HTERT-HM (cell line): ENCODE data around the gene ZFAND2A.

GRCh38 chr7:1040674-1041324 lies 3.5 kb upstream of the GPR146 start:
- RRBS = 33% methylated on average over 5 of the region's 30 CpGs

DNA sequence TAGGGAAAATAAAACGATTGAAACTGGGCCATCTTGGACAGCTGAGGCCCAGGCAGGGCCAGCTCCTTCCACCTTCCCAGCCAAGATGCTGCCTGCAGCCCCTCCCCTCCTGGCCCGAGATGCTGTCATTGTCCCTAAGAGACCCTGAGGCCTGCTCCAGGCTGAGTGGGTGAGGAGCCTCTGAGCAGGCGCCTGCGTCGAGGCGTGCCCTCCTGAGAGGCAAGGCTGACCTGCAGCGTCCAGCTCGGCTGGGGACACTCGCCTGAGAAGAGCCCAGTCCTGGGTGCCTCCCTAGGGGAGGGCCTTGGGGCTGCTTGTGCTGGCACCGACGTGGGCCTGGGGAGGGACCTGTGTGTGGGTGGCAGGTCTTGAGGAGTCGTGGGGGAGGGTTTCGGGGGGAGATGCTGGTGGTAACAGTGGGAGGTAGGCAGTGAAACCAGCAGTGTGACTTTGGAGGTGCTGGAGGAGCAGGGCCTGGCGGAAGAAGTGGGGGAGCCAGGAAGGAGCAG lies 7.8 kb downstream of the GPR146 start:
- RRBS = no CpG with 5 or more reads among the region's 14 CpGs

DNA sequence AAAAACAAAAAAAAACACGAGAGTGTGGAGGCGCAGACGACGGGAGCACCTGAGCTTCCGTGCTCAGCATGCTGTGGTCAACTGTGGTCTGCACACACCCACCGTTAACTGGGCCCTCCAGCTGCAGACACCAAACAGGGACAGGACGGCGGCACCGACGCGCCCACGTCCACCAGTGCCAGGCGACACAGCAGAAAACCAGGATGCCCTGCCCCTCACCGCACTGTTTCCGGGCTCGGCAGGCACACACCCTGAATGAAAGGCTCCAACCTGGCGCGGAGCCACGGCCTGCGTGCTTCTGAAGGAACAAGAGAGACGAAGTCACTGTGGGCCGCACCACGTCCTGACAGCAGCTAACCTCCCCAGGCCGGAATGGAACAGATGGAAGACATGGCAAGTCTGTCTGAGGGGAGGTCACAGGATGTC lies 4.3 kb upstream of the GPER1 start:
- RRBS = no CpG with 5 or more reads among the region's 24 CpGs

DNA sequence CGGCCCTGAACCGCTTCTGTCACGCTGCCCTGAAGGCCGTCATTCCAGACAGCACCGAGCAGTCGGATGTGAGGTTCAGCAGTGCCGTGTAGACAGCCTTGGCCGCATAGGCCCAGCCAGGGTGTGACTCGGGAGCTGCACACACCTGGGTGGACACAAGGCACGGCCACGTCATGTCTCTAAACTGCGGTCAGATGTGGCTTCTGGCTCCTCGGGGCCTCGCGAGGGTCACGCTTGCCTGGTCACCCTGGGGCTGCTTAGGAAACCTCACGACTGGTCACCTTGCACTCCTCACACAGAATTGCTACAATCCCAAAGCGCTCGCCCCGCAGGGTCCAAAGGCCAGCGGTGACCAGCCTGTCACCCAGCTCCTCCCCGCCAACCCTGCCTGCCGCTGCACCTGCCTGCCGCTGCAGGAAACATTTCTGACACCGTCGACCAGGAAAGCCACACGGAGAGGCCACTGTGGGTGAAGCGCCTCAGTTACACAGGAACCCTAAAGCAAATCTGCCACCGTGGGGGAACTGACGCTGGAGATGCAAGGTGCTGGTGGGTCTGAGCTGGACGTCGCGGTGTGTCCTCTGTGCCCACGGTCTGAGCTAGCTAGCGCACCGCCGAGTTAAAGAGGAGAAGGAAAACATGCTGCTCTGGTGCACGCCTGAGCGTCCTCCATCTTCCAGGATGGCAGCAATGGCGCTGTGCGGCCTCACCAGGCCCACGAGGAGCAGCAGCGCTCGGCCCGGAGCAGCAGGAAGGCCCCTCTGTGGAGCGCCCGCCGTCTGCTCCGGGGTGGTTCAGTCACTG lies 5.1 kb downstream of the GPER1 start:
- RRBS = 92% methylated on average over 5 of the region's 49 CpGs

- RRBS = no CpG with 5 or more reads among the region's 9 CpGs
Measured at GRCh38 chr7:1103399-1103761, 15.5 kb downstream of the GPER1 start.

GRCh38 chr7:1159877-1161226 lies at the start of gene ZFAND2A:
ZFAND2A (minus strand) TSS chr7:1160196.
- RRBS = 2% methylated on average over 49 of the region's 108 CpGs

- RRBS = 10% methylated on average over 15 of the region's 72 CpGs
Measured at GRCh38 chr7:1289643-1290740, 57.3 kb downstream of the UNCX start.

GRCh38 chr7:1442098-1442685 lies 17.1 kb downstream of the MICALL2 start:
- RRBS = 88% methylated on average over 7 of the region's 28 CpGs

DNA sequence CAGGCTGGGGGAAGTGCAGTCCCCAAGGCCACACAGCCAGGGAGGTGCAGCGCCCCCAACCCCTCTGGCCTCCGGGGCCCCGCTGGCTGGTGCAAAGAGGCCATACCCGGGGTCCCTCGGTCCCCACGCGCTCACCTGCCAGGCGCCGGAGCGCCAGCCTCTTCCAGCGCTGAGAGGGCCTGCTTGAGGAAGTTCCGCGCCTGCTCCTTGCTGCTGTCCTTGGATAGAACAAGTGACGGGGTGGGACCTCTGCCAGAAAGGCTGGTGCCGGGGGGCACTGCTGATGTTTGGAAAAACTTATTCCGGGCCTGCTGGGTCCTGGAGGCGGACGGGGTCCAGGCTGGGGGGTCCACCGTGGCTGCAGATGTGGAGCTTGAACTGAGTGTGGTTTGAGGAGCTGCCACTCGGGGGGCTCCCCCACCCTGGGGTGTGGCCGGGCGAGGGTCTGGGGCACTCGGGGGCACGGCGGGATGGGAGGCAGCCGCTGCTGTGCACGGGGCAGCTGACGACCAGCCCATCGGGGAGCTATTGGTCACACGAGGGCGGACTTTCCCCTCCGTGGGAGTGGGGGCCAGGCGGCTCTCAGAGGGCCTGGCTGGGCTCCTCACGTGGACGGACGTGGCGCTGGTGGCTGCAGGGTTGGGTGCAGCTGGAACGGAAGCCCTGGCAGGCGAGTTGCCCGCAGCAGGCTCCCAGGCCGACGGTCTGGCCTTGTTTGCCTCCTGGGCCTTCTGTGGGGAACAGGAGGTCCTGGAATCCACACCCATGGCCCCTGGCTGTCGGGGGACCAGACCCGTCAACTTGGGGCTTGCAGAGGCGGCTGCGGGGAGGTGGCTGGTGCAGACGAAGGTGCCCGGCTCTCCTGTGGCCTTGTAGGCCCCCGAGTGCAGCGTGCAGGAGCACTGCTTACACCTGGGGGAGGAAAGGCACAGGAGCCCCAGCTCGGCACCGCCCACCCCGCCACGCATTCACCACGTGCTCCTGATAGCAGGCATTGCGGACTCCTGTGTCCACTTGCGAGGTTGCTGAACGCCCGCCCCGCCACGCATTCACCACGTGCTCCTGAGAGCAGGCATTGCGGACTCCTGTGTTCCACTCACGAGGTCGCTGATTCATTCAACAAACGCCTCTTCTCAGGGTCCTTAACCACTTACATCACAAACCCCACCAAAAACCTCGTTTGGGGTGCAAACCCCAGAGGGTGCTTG lies 14.3 kb downstream of the MICALL2 start:
- RRBS = 92% methylated on average over 6 of the region's 67 CpGs

- RRBS = 88% methylated on average over 19 of the region's 49 CpGs
Measured at GRCh38 chr7:1476077-1477096, 17.1 kb upstream of the MICALL2 start.

GRCh38 chr7:1487247-1487759 lies 16.9 kb downstream of the INTS1 start:
- RRBS = 90% methylated on average over 1 of the region's 29 CpGs

DNA sequence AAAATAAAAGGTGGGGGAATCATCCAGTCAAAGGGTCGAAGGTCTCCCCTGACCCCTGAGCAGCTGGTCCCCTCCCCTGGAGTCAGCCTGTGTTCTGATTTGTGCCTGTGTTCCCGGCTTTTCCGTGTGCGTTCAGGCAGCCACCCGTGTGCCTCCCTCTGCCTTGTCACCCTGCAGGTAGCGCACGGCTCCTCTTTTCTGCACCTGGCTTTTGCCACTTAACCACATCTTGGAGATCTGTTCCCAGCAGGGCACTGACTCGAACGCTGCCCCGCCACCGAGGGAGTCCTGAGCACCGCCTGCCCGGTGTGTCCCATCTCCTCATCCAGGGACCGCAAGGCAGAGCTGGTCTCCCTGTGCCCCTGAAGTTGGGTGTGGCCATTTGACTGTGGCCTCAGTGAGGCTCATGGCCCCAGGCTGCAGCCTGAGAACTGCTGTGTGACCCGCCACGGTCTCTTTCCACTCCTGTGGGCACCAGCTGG lies 1.5 kb upstream of the INTS1 start:
- RRBS = no CpG with 5 or more reads among the region's 16 CpGs

DNA sequence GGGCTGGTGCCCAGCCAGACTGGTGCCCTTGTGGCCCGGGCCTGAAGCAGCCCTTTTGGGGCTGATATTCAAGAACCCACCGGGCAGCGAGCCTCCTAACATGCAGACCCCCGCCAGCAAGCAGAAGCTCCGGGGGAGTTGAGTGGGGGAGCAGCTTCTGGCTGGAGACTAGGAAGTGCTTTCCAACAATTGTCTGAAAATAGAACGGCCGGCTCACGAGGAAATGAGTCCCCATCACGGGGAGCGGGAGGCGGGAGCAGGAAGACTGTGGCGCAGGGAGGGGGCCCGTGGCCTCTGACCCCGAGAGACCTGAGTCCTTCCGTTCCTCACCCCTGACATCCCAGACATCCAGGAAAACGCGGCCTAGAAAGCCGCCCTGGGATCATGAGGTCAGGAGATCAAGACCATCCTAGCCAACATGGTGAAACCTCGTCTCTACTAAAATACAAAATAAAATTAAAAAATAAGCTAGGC lies 9.6 kb upstream of the INTS1 start:
- RRBS = 7% methylated on average over 6 of the region's 19 CpGs

GRCh38 chr7:1532124-1533030 lies 1.9 kb downstream of the MAFK start:
- RRBS = 2% methylated on average over 6 of the region's 34 CpGs

DNA sequence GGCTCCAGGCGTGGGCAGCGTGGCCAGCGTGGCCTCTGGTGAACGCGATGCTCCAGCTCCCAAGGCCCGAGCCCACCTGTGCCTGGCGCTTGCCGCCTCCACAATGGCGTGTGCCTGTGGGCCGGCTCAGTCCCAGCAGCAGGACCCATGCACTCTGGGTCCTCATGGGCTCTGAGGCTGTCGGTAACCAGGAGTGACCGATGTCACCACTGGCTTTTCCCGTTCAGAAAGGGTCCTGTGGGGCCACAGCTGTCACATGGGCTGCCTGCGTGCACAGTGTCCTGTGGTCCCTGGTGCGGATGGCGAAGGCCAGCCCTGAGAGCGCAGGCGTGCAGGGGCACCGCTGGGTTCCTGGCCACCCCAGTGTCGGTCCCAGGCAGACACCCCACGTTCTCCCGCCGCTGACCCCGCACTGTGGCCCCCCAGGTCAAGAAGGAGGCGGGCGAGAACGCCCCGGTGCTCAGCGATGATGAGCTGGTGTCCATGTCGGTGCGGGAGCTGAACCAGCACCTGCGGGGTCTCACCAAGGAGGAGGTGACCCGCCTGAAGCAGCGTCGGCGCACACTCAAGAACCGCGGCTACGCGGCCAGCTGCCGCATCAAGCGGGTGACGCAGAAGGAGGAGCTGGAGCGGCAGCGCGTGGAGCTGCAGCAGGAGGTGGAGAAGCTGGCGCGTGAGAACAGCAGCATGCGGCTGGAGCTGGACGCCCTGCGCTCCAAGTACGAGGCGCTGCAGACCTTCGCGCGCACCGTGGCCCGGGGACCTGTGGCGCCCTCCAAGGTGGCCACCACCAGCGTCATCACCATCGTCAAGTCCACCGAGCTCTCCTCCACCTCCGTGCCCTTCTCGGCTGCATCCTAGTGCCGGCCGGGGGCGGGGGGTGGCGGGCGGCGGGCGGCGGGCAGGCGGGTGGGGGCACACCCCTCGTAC lies 9.3 kb downstream of the MAFK start:
- RRBS = 92% methylated on average over 3 of the region's 74 CpGs

DNA sequence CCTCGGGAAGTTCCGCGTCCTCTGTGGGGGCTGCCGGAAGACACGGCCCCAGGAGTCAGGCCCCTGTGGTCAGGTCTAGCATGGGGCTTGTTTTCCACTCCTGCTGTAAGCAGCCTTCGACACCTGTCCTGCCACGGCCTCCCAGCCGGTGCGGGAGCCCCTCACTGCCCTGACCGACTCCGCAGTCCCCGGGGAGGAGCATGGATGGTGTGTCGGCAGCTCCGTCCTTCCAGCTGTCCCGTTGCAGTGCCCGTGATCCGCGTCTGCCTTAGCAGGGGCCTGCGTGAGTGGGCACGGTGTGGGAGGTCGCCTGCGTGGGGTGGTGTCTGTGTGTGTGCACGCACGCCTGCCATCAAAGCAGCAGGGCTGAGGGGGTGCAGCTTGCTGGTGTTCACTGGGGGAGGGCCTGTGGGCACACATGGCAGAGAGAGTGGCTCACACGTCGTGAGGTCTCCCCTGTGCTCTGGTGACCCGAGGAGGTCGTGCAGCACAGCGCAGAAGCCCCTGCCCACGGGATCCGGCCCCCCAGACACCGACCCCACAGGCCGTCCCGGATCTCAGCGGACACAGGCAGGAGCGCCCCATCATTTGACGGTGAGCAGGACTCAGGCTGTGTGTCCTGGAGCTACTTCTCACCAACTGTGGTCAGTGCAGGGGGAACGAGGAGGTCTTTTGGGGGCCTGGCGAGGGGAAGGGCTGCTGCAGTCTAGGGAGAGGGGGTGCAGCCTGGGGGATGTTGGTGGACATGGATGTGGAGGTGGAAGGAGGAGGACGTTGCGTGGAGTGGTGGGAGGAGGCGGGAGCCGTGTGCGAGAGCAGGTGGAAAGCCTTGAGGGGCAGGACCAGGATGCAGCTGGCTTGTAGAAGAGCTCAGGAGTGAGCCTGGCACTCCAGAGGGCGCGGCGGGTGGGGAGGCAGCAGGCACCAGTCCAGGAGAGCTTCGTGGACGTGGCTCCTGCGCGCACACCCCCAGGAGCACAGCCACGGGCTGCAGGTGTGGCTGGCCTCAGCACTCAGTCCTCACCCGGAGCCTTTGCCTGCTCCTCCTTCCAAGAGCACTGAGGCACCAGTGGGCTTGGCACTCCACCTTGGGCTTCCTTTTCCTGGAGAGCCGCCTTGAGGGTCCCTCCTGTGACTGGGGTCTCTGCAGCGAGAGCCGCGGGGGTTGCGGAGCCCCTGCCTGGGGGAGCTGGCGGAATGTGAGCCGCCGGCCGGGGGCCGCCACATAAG lies 10.6 kb downstream of the MAFK start:
- RRBS = 91% methylated on average over 9 of the region's 63 CpGs

DNA sequence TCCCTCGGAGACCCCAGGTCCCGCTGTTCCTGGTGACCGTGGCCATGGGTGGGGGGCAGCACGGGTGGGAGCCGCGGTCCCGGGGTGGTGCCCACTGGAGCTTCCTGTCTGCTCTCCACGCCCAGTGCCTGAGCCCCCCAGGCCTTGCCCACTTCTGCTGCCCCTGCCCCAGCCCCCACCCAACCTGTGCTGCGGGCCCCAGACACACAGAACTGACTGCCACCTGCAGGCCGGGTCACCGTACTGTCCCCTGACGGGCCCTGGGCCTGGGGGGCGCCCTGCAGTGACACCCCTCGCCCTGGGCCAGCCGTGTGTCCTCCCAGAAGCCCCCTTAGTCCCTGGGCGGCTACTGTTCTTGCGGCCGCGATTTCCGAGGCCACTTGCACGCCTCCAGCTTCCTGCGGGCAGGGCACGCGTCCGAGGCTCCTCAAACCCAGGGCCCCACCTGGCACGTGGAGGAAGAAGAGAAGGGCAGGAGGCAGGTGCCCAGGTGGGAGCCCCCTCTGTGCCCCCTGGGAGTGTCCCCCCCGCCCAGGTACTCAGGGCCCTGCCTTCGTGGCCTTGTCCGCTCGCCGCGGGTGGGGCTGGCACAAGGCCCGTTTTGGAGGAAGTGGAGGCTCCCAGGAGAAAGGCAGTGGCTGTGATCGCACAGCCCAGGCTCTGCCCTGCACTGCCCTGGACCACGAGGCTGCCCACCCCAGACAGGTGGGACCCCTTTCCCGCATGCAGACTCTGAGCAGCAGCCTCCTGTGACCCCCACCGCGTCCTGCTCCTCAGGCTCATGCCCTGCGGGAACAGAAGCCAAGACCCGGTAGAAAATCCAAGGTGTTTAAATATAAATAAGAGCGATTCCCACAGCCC lies 10.4 kb downstream of the TMEM184A start:
- RRBS = 89% methylated on average over 4 of the region's 41 CpGs

GRCh38 chr7:1548452-1548964 lies 7.5 kb downstream of the TMEM184A start:
- RRBS = no CpG with 5 or more reads among the region's 22 CpGs

DNA sequence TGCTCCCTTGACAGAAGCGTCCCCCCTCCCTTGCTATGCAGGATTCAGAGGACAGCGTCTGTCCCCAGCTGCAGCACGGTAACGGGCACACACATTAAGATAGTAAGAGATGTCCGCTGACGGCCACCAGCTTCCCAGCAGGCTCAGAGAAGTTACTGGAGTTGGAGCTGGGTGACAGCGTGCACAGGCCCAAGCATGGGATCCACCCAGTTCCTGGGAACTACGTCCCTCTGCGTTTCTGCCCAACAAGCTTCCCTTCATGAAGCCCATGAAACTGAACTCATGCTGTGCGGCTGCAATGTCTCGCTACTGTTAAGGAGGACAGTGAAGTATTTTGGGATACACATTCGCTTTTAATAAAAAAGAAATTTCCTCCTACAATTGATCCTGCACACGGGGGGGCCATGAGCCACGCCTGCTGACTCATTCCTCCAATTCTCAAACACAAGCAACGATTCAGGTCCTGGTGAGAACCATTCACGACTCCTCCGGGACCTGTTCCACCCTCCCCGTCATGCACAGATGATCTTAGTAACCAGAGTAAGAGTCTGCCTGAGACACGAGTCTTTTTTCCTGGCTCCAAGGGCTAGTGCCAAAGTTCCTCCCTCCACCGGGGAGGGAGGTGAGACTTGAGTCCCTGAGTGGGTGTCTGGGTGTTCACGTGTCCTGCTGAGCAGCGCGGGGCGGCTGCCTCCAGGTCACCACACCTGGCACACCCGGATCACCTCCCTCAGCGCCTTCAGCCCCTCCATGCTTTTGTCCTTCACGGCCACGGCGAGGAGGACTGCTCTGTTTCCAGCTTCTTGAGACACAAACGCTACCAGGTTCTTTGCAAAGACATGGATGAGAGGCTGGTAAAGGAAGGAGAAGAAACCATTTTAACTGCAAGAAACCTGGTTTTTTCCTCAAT lies 2.6 kb downstream of the PSMG3 start:
- RRBS = 72% methylated on average over 5 of the region's 30 CpGs

DNA sequence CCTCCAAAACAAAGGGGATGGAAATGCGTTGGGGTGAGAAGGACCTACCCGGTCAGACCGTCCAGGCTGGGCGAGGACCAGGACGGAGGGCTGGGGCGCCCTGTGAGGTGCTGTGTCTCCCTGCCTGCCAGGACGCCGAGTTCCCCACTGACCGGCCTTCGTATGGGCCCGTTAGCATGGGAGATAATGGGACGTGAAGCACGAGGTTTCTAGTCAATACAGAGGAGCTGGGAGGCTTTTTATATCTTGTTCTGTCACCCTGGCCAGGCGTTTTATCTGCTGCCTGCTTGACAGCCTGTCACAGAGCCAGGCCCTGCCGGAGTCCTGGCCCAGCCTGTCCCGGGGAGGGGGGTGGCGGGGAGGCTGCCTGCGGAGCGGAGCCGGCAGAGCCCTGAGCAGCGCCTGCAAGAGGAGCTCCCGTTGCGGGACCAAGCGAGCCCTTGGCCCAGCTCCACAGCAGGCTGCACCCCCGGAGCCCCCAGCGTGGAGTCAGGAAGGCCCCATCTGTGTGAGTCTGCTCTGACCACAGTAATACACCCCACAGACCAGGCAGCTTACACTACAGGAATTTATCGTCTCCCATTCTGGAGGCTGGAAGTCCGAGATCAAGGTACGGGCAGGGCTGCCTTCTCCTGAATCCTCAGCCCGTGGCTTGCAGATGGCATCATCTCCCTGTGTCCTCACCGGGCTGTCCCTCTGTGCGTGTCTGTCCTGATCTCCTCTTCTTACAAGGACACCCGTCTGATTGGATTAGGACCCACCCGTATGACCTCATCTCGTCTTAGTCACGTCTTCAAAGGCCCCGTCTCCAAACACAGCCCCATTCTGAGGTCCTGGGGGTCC lies 21.7 kb upstream of the ELFN1 start:
- RRBS = 5% methylated on average over 14 of the region's 37 CpGs